Foreskin keratinocyte (primary cell): ENCODE data around the gene GJE1.

GRCh38 chr6:140537652-140538289 lies 1163.3 kb upstream of the CITED2 start:
- RAMPAGE, total RNA: no peak

- RAMPAGE, total RNA: no peak
Measured at GRCh38 chr6:140883775-140884306, 1248.9 kb upstream of the GJE1 start.

DNA sequence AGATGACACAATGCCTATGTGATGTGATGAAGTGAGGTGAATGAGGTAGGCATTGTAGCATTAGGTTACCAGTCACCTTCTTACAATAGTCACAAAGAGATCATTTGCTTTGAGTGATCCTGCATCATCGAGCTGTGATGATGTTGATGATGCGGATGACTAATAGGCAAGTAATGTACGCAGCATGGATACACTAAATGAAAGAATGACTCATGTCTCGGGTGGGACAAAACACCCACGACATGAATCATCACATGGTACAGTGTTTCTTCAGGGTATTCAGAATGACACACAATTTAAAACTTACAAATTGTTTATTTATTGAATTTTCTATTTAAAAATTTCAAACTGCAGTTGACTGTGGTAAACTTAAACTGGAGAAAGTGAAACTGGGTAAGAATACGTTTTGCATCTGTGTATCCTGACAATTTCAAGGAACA lies 806.2 kb upstream of the GJE1 start:
- RAMPAGE, total RNA: no peak

- RAMPAGE, total RNA: no peak
Measured at GRCh38 chr6:141562839-141563230, 569.9 kb upstream of the GJE1 start.

- RAMPAGE, total RNA: no peak
Measured at GRCh38 chr6:142132853-142133177, at the start of gene GJE1. Gene GJE1, plus strand, starts transcription at chr6:142132925.

DNA sequence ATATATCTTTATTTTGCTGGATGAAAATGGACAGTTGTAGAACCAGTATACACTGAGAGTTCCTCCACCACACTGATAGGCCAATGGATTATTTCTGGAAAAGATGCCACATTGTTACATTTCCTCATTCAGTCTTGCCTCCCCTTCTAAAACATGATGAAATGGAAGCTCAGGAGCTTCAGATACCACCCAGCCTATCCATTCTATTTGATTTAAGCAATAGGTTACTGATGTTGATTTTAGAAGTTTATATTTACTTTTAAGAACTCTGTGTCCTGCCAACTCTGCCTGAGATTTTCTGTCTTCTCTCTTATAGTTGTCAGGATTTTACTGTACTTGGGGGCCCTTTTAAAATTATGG lies 16.3 kb upstream of the ADGRG6 start:
- RAMPAGE, total RNA: no peak

GRCh38 chr6:142303005-142303654 lies 1.3 kb downstream of the ADGRG6 start:
- RAMPAGE, total RNA: no peak

DNA sequence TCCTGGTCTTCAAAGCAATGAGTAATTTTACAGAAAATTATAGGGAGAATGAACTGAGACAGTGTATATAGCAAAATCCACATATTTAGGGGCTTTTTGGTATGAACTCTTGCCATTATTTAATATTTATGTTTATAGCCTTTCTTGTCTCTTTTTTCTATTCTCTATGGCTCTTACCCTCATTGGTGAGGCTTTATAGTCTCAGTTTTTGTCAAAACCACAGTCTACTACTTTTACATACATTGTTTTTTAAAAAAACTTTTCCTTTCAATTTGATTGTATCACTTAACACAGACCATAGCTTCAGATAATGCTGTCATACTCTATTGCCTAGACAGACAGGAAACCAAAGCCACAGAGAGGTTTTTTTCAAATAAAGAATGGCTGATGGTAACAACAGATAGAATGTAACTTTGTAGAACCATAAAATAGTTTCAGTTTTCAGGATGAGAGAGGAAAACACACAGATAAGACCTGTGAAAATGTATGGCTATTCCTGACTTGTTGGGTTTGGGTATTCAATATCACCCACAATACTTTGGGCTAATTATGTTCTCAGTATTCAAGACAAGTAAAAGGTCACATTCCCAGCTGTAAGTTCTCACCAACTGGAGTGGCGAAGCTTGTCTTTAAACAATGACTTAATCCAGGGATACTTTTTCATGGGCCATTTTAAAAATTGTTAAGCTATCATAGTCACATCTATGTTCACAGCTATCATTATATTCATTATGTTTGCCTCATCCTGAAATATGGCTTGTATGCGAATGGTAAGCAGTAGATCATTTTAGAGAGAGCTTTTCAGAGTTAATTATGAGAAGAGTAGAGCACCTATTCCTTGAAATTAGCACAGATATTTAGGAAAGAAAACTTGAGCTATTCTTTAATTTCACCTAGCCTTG lies 94.0 kb downstream of the ADGRG6 start:
- RAMPAGE, total RNA: no peak

GRCh38 chr6:142407714-142408478 lies 106.1 kb downstream of the ADGRG6 start:
- RAMPAGE, total RNA: no peak

GRCh38 chr6:142542718-142543224 lies 241.0 kb downstream of the ADGRG6 start:
- RAMPAGE, total RNA: no peak

- RAMPAGE, total RNA: no peak
Measured at GRCh38 chr6:142570155-142570797, 268.5 kb downstream of the ADGRG6 start.

GRCh38 chr6:142769488-142770403 lies 175.2 kb downstream of the HIVEP2 start:
- RAMPAGE, total RNA: no peak

DNA sequence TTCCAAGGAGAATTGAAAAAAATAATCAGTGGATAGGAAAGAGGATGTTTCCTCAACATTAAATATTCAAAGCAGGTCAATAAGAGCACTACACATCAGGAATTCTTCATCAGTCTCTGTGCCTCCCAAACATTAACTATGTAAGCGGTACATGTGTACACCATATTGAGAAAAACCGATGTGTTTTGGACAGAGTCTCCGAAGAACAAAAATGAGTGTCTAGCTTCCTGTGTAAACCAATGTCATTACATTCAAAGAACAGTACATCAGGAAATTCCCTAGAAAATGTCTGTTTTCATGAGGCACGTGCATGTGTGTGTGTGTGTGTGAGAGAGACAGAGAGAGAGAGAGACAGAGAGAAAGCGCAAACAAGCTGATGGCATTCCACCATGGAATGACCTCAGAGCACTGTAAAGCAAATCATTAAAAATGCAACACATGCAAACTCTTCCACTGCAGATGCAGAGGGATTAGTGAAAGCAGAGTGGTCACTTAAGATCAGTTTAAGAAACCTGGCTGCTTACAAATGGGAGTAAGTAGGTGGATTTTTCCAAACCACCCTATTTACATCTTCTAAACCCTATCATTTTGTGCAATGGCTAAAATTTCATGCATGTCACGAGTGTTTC lies 134.0 kb downstream of the HIVEP2 start:
- RAMPAGE, total RNA: no peak

GRCh38 chr6:142858949-142859432 lies 86.0 kb downstream of the HIVEP2 start:
- RAMPAGE, total RNA: no peak

- RAMPAGE, total RNA: no peak
Measured at GRCh38 chr6:142918102-142918723, 26.8 kb downstream of the HIVEP2 start.

DNA sequence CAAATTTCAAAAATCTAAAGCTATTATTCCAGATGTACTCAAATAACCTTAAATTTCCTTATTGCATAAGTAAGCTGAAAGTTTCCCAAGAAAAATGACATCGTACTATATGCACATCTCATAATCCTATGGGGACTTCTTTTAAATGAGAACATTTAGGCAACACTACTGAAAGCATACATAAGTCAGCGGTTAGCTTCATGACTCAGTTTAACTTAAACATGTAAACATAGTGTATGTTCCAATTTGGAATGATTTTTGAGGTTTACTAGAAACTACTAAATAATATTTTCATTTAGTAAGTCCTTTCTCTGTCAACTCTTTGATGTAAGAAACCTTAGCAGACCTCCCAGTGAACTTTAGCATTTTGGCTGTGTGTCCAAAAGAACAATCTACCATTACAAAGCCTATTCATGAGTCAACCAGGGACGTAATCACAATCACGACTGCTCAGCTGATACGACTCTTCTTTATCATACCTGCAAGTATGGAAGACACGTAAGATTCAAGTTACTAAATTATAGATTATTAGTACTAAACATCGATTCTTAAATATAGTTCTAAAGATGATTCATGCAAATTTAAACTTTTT lies 19.3 kb downstream of the HIVEP2 start:
- RAMPAGE, total RNA: no peak

- RAMPAGE, total RNA: no peak
Measured at GRCh38 chr6:142934755-142935322, 10.1 kb downstream of the HIVEP2 start.

DNA sequence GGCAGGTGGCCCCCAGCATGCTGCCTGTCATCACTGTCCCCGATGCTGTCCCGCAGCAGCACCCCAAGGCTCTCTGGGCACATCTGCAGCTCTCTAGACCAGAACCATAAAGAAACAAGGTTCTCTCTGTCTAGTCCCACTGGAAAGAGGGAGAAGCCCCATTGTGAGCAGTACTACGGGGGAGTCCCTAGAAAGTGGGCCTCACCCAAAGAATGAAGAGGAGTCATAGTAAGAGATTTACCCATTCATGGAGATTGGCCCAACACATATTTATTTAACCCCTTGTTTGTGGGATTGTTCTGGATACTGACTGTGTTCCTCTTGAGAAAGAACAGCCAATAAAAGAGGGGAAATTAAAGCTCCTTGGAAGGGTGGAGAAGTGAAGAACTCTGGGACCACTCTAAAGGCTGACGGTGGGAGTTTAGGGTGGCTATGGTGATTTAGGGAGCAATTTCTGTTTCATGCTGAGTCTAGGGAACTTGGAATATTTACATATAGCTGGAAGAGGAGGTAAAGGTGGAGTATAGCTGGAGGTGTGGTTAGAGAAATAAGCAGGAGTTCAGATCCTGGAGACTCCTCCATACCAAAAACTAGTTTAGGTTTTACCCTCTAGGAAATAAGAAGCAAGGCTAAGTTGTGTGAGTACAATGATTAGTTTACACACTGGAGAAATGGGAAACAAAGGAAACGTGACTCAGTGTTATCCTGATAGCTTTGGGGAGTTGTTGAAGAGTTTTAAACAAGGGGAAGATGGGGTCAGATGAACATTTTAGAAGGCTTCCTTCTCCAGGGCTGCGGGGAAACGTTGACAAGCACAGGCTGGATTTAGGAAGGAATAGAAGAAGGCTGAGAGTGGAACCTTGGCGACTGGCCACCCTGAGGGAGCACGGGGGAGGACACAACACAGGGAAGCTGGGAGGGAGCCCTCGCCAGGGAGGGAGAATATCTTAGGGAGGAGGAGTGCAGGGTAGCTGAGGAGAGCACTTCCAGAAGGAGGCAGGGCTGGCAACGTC lies 134.4 kb downstream of the AIG1 start:
- RAMPAGE, total RNA: no peak

DNA sequence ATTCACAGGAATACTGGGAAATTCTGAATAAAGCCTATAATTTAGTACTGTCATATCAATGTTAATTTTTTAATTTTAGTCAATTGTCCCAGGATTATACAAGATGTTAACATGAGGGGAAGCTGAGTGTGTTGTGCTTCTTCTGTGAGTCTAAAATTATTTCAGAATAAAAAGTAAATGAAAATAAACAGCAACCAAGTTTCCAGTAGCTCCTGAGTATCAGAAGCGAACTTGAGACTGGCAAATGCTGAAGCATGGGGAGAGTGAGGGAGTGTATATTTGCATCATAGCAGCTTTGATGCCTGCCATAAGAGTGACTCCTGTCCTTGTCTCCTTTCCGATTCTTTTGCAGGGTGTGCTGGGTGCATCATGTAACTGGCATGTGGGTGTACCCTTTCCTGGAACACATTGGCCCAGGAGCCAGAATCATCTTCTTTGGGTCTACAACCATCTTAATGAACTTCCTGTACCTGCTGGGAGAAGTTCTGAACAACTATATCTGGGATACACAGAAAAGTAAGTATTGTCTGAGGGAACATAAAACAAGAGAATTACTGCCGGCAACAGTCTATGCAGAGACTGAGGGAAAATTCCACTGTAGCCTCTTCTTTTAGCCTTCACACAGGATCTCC lies 117.4 kb downstream of the ADAT2 start:
- RAMPAGE, total RNA: no peak

DNA sequence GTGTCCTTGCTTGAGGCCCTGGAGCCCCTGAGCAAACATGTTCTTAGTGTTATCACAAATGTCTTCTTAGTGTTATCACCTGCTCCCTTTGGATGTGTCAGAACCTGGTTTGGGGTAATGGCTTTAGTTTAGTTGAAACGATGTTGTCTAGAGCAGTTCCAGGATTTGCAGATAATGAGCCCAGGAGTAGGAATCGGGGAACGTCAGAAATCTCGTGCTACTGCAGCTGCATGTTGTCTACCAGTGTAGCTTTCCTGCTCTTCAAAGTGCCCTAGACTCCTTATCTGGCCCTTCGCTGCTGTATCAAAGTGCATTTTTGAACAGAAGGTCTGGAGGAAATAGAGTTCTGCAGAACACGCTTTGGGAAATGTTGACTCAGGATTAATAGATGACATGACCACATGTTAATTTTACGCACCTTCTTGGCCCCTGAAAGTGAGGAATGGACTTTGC lies 69.7 kb downstream of the PHACTR2 start:
- RAMPAGE, total RNA: no peak